Subcutaneous preadipocyte (primary cell): ENCODE data around the gene PTPRS.

- CAGE, long polyA plus RNA: no peak
Observed at GRCh38 chr19:4676160-4676545, 6.0 kb upstream of the MYDGF start.

DNA sequence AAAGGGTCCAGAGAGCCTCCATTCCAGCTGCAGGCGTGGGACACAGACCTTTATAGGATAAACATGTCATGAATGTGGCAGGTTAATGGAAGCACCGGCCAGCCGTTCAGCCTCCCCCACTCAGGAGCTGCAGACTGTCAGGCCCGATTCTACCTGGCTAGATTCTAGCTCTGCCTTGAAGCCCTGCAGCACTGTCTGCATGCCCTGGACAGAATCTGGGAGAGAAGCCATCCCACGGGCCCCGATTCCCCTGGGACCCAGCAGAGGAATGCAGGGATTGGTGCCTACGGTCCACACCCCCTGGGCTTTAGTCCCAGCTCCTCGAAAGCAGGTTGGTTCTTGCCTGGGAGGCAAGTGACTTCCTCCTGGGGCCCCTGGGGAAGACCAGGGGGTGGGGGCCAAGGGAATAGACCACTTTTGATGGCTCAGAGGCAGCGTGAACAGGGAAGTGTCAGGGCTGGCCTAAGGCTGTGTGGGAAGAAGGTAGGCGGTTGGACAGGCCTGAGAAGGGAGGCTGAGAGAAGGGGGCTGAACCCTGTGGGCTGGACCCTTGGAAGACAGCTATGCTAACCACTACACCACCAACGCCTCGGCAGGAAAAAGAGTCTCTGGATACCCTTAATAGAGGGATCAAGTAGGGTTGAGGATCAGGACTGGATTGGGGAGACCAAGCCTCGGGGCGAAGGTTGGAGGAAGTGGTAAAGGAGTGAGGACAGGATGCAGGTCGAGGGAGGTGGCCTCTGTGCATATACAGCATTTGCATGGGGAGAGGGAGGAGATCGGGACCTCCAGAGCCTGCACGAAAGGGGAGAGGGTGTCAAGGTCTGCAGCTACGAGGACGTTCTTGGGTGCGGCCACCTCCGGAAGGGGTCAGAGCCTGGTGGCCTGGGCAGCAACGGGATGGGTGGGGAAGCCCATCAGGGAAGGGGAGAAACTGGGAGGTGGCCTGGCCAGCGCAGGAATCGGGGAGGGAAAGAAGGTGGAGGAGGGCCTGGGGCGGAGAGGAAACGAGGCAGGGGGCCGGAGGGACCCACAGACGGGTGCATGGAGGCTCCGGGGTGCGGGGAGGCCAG lies 802 bp downstream of the DPP9 start:
- CAGE, long polyA plus RNA: no peak

DNA sequence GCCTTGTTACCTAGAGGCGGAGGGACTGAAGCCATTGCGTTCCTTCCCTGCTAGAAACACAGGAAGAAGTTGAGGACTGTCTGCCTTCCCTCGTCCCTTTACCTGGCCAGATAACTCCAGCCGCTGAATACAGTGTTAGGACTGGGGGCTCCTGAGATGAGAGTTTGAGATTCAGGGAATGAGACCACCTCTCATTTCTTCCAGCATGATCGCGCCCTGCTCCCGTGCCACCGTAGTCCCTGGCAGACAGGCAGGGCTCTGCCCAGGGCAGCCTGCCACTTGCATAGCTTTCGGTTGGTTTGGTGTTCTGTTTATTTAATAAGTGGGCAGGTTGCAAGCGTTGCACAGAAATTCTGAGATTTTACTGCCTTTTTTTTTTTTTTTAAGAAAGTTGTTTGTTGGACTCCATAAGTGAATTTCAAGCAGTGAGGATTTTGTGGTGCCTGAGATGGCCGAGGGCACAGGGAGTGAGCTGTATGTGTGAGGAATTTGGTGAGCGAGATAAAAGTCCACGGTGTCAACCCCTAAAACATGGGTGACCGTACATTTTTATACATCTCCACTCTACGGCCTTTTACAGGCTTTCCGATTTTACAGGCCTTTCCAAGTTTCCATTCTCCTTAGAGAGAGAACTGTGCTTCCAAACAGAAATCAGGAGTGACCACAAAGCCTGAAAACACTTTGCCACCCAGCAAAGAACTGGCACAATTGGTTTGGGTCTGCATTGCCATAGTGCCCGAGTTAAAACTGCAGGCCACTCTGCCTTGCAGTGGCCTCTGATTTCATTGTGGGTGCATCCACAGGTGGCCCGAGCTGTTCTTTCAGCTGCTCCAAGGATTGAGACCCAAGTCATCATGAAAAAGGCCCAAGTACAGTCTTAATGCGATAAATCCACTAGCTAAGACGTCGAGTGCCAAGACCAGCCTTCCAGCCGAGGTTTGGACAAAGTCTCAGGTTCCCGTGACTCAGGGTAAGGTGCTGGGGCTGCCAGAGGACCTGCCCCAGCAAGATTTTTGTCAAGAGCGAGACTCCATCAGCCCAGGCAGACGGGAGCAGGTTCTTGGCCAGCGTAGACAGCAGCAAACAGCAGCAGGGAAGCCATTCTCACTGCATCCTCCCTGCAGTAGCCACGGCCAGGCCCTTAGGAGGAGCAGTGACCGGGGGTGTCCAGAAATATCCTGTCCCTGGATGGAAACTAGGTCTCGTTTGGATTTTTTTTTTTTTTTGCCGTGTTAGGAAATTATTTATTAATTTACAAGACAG lies 3.1 kb downstream of the FEM1A start:
- CAGE, long polyA plus RNA: no peak

DNA sequence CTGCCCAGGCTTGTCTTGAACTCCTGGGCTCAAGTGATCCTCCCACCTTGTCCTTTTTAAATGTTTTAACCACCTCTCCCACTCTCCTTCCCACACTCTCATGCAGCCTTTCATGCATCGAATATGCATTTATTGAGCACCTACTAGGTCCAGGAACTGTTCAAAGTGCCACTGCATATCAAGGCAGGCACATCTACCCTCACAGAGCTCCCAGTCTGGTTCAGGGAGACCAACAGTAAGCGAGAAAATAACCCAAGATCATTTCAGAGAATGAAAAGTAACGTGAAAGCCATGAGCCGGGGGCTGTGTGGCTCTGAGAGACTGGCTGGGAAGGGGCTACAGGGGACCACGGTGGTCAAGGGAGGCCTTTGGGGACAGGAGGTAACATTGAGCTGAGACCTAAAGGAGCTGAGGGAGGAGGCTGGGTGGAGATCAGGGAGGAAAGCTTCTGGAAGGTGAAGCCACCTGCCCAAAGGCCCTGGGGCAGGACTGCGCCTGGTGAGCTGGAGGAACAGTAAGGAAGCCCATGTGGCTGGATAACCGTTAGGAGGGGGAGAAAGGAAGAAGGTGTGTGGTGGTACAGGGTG lies 997 bp downstream of the TICAM1 start:
- CAGE, long polyA plus RNA: no peak

- CAGE, long polyA plus RNA: no peak
Observed at GRCh38 chr19:4897121-4897547, 5.6 kb downstream of the ARRDC5 start.

DNA sequence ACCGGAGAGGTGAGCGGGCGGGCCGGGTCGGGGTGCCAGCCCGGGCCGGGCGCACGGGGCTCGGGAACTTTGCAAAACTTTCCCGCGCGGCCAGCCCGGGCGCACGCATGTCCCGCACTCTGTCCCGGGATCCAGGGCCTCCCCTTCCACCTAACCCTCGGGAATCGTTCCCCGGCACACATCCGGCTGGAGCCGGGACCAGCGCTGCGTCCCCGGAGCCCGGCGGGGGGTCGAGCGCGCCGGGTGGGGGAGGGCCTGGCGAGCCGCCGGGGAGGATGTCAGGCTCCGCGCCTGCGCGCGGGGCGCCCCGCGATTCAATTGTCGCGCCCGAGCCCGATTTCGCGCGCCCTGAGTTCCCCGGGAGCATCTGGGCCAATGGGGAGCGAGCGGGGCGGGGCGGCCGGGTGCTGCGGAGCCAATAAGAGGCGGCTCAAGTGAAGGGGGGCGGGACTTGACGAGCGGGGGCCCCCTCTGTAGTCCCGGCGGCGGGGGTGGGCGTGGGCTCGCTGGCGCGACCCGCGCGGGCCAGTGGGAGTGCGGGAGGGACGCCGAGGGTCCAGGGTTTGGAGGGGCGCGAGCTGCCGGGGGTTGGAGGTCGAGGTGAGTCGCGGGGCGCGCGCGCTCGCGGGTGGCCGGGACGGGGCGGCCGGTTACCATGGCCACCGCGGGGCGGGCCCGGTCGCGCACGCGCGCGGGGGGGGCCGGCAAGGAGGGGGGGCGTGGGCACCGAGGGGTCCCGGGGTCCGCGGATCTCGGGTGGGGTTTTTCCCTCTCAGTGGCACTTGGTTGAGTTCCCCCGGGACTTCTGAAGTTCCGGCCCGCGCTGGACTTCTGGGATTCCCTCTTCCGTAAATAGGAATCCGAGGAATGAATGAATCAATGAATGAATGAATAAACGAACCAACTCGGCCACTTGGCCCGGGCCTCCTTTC lies 612 bp downstream of the UHRF1 start:
- CAGE, long polyA plus RNA: no peak

DNA sequence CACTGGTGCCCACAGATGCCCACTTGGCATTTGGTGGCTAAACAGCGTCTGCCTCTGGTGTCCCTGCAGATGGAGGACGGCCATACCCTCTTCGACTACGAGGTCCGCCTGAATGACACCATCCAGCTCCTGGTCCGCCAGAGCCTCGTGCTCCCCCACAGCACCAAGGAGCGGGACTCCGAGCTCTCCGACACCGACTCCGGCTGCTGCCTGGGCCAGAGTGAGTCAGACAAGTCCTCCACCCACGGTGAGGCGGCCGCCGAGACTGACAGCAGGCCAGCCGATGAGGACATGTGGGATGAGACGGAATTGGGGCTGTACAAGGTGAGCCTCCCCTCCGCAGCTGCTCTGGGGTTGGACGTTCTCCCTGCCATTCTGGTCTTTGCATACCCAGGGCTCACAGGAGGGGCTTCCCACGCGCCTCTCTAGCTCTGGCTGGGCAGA lies 19.9 kb downstream of the UHRF1 start:
- CAGE, long polyA plus RNA: no peak

DNA sequence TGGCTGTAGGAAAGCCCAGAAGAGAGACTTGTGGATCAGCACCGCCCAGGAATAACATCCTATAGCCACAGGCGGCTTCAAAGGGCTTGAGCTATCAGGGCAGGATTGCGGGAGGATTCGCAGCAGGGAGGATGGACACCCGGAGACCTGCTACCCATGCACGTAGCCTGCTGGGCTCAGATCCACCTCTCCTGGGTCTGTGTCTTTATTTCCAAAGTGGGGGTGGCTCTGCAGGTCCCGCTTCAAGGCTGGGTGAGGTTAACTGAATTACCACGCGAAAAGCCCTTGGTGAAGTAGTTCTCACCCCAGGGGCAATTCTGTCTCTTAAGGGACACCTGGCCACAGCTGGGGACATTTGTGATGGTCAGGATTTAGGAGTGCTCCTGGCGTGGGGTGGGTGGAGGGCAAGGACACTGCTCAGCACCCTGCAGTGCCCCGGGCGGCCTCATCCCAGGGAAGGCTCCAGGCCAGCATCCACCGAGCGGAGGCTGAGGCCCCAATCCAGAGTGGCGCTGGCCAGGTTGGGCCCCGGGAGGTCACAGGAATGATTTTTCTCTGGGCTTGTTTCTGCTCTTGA lies 14.9 kb downstream of the KDM4B start:
- CAGE, long polyA plus RNA: no peak

- CAGE, long polyA plus RNA: no peak
Observed at GRCh38 chr19:5052767-5053405, 84.0 kb downstream of the KDM4B start.

- CAGE, long polyA plus RNA: no peak
Observed at GRCh38 chr19:5086075-5086890, 117.4 kb downstream of the KDM4B start.

GRCh38 chr19:5088512-5089198 lies 119.7 kb downstream of the KDM4B start:
- CAGE, long polyA plus RNA: no peak

GRCh38 chr19:5101726-5102124 lies 132.8 kb downstream of the KDM4B start:
- CAGE, long polyA plus RNA: no peak

DNA sequence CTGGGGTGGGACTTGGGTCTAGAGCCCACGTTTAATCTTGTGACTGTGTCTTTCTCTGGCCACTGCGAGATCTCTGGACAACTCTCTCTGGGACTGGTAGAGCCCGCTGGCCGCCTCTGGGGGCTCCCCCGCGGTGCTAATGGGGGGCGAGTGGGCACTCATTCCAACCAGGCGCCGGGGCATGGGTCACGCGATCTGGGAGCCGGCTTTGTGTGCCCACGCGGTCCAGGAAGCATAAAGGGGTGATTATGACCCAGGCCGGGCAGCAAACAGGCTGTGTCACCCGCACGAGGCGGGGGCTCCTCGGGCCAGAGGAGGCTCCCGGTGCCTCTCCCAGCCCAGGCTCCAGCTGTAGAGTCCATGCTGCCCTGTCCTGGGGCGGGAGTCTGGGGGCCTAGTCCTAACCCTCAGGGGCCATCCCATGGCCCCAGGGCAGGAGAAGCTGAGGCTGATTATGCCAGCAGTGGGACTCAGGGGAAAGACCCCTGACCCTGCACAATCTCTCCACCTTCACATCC lies 50.3 kb downstream of the PTPRS start:
- CAGE, long polyA plus RNA: no peak

DNA sequence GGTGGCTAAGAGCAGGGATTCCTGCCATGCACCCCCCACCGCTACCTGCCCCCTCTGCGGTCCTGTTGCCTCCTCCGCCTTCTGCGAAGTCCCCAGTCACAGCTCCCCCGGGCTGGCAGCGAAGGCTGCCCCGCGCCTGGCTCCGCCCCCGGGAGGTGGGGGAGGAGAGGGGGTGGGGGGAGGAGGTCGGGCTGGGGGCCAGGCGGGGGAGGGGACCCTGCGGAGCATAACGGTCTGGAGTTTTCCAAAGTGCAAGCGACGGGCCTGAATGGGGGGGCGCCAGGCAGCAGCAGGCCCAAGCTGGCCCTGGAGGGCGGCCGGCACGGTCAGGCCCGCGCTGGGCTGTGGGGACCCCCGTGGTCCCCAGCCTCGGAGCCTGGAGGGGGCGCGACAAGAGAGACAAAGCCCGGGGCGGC lies 47.9 kb downstream of the PTPRS start:
- CAGE, long polyA plus RNA: no peak

GRCh38 chr19:5298455-5298783 lies 42.2 kb downstream of the PTPRS start:
- CAGE, long polyA plus RNA: no peak

GRCh38 chr19:5308459-5309564 lies 31.8 kb downstream of the PTPRS start:
- CAGE, long polyA plus RNA: no peak

DNA sequence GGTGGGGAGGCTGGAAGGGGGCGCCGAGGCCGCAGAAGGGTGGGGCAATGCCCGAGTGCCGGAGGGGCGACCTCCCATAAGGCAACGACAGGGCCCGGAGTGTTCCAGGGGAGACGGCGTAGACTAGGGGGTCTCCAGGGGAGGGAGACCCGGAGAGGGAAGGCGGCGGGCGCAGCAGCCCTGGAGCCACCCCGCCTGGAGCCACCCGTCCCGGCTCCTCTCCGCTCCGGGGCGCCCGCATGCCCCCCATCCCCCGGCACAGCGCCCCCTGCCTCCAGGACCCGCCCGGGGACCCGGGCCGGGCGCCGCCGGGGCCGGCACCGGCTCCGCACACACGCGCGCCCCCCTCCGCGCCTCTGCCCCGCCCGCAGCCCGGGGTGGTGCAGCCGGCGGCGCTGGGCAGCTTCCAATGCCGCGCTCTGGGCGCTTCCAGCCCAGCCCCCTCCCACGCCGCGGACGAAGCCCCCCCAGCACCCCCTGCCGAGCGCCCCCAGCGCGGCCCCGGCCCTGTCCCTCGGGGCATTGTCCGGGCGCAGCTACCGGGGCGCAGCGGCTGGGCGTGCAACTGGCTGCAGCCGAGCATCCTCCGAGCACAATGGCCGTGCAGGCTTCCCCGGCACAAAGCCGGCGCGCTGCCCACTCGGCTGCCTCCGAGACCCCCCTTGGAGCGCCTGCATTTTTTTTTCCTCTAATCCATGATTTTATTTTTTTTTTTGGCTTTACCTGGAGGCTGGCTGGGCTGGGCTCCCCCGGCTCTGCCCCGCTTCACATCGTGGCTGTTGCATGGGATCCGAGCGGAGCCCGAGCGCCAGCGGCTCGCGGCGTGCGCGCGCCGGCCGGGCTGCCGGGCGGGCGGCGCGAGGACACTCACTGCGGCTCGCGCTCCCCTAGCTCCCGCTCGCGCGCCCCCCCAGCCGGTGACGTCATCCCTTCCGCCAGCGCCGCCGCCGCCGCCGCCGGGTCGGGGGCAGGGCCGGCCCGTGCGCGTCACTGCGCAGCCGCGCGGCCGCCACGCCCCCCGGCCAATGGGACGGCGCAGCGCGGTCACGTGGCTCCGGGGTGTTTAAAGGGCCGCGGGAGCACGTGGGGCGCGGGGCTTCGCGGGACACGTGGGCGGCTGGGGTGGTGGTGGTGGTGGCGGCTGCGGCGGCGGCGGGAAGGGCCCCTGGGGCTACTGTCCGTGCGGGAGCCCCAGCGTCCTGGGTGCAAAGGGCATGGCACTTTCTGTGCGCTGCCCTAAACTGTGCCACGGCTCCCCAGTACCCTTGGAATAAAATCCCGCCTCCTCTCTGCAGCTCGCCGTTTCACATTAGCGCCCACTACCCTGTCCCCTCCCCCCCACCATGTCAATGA lies at the start of gene PTPRS:
PTPRS (minus strand) TSS at position 872 of the 1,353 bp plus-strand sequence.
- CAGE, long polyA plus RNA: no peak

DNA sequence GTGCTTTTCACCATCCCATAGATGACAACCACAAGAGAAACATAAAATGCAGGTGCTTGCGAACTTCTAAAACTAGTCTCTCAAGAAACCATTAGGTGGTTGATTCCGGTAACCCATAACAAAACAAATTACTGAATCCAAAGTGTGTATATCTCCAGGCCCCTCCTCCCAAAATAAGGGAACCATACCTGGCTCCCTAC lies 12.3 kb downstream of the SAFB2 start:
- CAGE, long polyA plus RNA: no peak

DNA sequence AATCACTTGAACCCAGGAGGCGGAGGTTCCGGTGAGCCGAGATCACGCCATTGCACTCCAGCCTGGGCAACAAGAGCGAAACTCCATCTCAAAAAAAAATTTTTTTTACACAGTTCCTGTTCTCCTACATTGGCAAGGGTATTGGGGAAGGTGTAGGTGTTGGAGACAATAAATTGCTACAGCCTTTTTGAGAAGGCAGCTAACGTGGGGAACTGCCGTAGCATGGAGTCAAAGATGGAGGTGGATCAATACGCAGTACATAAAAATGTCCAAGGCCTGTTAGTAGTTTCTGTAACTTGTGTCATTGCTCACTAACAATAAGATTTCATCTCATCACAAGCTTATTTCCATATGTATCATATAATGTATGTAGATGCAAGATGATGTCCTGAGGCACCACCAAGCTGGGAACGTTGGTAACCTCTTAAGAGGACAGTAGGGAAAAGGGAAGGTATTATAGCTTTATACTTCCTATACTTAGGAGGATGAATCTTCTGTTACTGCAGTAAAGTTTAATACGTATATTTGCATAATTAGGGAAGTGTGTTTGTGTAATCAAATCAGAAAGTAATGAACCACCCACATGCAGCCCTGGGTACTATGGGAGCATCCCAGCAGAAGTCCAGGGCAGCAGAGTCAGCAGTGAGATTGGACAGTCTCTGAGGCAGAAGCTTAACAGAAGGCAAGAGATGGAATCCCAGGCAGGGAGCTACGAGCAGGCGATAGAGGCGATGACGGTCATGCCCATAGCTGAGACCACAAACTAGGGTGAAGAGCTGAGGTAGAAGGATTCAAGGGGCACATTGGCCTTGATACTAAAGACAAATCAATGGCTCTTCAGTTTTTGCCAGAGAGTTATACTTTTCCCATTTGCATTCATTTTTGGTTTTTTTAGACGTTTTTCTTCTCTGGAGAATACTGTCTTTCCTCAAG lies 12.4 kb downstream of the SAFB start:
- CAGE, long polyA plus RNA: no peak

DNA sequence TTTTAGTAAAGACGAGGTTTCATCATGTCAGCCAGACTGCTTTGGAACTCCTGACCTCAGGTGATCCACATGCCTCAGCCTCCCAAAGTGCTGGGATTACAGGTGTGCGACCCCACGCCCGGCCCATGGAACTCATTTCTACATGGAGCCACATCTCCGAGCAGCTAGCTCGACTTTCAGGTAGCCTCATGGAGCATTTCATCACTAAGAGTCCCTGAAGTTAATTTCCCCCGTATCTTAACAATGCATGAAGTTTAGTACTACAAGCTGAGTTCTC lies 6.3 kb downstream of the LONP1 start:
- CAGE, long polyA plus RNA: no peak